Measurements from ENCODE around the genes GGT6 and KIF1C.

- PRO-cap: no peak
Measured at GRCh38 chr17:4176017-4176634, 33.1 kb downstream of the CYB5D2 start.

GRCh38 chr17:4341163-4342065 is 25.1 kb downstream of the UBE2G1 start:
- PRO-cap: no peak

DNA sequence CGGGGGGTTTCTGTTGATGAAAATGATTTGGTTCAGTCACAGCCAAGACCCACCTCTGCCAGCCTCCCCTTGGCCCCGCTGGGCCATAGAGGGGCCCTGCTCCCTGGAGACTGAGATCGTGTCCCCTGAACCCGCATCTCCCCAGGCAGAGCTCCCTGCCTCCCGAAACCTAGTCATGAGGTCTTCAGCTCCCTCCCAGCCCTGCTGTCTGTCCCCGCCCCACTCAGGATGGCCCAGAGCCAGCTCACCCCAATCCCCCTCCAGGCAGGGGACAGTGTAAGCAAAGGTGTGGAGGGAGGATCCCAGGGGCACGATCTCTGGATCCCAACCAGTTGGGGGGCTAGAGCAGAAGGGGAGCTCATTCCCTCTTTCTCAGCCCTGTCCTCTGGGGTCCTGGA is 16.1 kb upstream of the SPNS2 start:
- PRO-cap: no peak

DNA sequence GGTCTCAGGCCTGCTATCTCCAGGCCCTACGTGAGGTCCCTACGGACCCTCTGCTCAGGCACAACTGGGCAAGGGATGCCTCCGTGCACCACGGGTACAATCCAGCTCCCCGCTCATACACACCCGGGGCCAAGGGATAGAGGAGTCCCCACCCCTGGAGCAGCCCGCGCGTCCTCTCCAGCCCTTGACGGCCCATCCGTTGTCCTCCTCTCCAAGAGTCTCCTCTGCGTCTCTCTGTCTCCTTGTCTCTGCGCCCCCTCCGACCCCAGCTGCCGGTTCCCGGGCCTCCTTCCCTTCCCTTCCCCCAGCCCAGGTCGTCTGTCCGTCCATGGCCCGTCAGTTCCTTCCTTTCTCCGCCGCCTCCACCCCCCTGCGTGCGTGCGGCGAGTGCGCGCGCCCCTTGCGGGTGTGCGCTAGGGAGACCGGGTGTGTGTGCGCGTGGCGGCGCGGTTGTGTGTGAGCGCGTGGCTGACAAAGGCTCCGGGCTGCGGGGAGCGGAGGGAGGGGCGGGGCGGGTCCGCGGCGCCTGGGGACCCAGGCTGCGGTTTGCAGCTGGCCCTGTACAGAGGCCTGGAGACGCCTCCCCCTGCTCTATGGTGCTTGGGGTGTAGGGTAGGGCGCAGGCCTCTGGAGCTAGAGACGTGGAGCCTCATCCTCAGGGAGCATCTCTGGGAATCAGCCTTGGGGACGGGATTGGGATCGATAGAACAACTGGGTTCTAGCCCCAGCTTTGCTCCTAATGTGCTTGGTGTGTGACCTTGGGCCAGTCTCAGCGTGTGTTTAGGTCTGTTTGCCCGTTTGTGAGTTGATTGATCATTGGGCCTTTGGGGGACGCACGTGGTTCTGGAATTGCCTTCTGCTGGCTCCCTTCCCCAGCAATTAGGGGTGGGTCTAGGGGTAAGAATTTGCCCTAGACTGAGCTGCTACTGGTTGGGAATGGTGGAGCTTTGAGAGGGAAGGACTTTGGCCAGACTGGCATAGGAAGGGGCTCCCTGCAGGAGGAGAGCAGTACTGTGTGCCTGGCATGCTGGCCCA is 1.1 kb downstream of the SPNS2 start:
- PRO-cap: bidirectional peak, plus-strand start at position 636 of the sequence, minus-strand start at position 271 of the sequence

GRCh38 chr17:4535866-4536534 is 19.2 kb downstream of the MYBBP1A start:
- PRO-cap: no peak

- PRO-cap: unidirectional peak, minus-strand start at chr17:4560572
Measured at GRCh38 chr17:4560499-4561031, at the start of gene GGT6. Gene GGT6, minus strand, starts transcription at chr17:4560577.

GRCh38 chr17:4565656-4566077 is 5.3 kb upstream of the GGT6 start:
- PRO-cap: no peak

- PRO-cap: no peak
Measured at GRCh38 chr17:4587102-4587703, 2.9 kb downstream of the SMTNL2 start.

- PRO-cap: no peak
Measured at GRCh38 chr17:4609701-4610289, 25.5 kb downstream of the SMTNL2 start.

GRCh38 chr17:4708883-4709404 is 1.5 kb upstream of the ARRB2 start:
- PRO-cap: no peak

GRCh38 chr17:4727989-4728239 is 3.3 kb upstream of the MED11 start:
- PRO-cap: no peak

GRCh38 chr17:4951462-4951934 is 579 bp downstream of the ENO3 start:
- PRO-cap: no peak

- PRO-cap: bidirectional peak, plus-strand start at chr17:4997673, minus-strand start at chr17:4997520; bidirectional peak, plus-strand start at chr17:4997950, minus-strand start at chr17:4997883
Measured at GRCh38 chr17:4997375-4998425, at the start of gene KIF1C. Gene KIF1C, plus strand, starts transcription at chr17:4997950.

DNA sequence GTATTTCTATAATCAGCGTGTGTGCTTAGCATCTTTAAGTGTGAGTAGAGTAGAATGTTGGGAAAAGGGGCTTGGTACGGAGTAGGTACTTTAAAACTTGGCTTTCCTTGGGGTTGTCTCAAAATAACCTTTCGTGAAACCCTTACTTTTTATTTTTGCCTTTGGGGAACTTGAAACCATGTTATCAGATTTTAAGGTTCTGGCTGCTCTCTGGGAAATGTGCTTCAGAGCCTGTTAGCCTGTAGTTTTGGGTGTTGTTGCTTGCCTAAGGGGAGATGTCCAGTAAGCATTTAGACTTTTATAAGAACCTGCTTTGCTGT is 1.4 kb downstream of the RABEP1 start:
- PRO-cap: no peak

- PRO-cap: no peak
Measured at GRCh38 chr17:5378582-5379693, 40.5 kb downstream of the NUP88 start.

DNA sequence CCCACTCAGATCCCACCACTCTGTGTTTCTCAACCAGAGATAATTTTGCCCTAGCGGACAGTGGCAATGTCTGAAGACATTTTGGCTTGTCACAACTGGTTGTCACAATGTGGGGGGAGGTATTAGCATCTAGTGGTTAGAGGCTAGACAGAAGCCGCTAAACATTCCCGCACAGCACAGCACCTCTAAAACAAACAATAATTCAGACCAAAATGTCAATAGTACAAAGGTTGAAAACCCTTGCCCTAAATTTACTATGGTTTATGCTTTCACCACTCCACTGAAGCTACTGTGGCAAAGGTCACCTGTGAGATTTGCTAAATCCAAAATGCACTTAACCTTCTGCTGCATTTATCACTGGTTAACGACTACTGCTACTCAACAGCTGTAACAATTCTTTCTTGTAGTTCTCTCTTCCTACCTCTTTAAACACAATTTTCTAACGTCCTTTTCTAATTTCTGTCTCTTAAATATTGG is 14.0 kb downstream of the NUP88 start:
- PRO-cap: no peak

GRCh38 chr17:5437744-5438329 is 1.1 kb downstream of the C1QBP start:
- PRO-cap: no peak

DNA sequence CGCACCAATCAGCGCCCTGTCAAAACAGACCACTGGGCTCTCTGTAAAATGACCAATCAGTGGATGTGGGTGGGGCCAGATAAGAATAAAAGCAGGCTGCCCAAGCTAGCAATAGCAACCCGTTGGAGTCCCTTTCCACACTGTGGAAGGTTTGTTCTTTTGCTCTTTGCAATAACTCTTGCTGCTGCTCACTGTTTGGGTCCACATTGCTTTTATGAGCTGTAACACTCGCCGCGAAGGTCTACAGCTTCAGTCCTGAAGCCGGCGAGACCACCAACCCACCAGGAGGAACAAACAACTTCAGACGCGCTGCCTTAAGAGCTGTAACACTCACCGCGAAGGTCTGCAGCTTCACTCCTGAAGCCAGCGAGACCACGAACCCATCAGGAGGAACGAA is 187.8 kb upstream of the NLRP1 start:
- PRO-cap: no peak

- PRO-cap: no peak
Measured at GRCh38 chr17:5772608-5773099, 188.3 kb upstream of the NLRP1 start.

DNA sequence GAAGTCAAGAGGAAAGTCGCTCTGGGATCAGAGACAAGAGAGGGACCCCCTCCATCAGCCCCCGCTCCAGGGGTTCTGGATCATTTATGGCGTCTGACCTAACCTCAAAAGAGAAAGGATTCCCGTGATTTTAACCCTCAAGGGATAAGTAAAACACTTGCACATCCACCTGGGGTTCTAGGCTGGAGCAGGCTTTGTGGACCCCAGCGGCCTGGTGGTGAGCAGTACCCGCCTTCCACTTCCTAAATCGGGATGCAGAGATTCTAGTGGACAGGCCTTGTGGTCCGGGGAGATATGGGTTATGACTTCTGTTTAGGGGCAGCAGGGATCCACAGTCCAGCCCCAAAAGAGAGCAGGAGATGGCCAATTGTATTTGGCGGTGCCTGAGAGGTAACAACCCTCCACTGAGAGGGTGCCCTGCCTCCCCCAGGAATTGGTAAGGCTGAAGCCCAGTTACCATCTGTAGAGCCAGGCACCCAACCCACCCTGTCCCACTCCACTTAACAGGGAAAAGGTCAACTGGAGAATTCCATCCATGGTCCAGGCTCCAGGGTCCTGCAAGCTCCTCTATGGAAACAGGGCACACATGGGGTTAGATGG is 768 bp upstream of the PITPNM3 start:
- PRO-cap: no peak

Data from sternocleidomastoid (tissue), 1 donor.